NCI-H460 (cell line): ENCODE results near the genes OARD1, TFEB and CCND3.

RAMPAGE:
- cytosol, long total RNA = no peak
- long total RNA = no peak
- nucleus, long total RNA = no peak
Observed at GRCh38 chr6:39875324-39875662, 59.0 kb downstream of the MOCS1 start.

RAMPAGE:
- cytosol, long total RNA = no peak
- long total RNA = no peak
- nucleus, long total RNA = no peak
Observed at GRCh38 chr6:39901468-39902085, 32.7 kb downstream of the MOCS1 start.

DNA sequence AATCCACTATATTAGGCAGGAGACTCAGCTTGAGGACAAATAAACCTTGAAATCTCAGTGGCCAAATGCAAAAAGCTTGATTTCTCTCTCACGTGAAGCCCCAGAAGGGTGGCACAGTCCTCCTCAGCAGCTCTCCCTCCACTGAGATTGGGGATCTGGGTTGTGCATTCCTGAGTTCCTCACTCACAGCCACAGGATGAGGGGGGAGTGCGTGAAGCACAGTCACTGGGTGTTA, 192.1 kb upstream of the LRFN2 start:
RAMPAGE:
- cytosol, long total RNA = no peak
- long total RNA = no peak
- nucleus, long total RNA = no peak

RAMPAGE:
- cytosol, long total RNA = no peak
- long total RNA = no peak
- nucleus, long total RNA = no peak
Observed at GRCh38 chr6:41051771-41052400, 1.1 kb upstream of the APOBEC2 start.

DNA sequence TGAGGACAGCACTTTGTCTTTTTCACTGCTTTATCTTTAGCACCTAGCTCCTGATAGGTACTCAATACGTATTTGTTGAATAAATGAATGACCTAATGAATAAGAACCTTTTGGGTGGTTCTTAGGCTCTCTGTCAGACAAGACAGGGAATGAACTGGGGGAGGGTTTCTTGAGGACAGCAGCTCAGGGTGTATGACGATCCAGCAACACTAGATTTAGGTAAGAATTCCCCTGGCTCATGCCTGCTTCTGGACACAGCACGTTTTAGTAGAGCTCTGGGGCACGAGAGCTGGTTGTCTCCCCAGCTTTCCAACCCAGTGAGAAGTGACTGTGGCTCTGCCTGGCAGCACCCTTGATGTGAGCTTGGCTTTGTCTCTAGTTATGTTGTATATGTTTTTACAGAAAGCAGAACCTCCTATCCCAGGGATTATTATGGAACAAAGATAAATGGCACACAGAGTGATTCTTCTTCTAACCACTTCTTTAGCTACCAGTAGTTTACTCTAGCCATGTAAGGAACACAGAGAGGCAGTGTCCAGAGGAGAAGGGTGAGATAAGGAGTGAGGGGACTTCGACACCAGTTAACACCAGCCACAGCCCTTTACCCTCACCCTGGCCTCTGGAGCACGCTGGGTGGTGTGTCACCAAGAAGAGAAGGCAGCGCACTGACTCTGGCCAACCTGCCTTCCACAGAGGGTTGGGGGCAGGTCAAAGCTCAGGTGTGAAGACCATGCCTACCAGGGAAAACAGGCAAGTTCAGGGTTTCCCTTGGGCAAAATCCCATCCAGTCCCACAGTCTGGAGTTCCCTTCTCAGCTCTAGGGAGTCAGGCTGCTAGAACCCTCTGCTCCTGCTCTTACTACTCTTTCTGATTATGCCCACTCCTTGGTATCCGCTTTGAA, 3.9 kb downstream of the APOBEC2 start:
RAMPAGE:
- cytosol, long total RNA = no peak
- long total RNA = no peak
- nucleus, long total RNA = no peak

DNA sequence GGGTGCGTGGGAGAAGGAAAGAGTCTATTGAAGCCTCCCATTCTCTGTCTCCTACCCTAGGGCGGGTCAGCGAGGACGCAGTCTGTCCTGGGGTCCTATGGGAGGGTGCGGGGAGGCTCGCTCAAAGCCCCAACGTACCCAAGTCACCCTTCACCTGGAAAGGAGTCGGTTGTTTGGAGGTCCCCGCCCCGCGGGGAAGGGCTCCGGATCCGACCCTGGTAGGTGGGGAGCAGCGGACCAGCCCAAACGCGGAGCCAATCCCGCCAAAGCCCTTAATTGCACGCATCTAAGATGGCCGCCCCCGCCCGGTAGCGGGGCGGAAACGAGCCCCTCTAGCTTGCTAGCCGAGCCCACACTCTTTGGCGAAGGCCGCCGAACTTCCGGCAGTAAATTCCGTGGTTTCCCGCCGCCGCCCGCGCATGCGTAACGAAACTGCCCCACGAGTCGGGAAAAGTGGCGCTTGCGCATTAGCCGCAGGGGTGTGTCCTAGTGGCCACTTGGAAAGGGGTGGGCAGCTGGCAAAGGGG, at the start of gene OARD1:
Gene OARD1 (minus strand): TSS at position 176 of the 527 bp plus-strand sequence.
RAMPAGE:
- cytosol, long total RNA = start-site peak on the minus strand centred at position 168 of the sequence, 98 bp wide, 200 and 266 reads in 2 replicates; start-site peak on the minus strand centred at position 309 of the sequence, 32 bp wide, 29 and 20 reads in 2 replicates
- long total RNA = start-site peak on the minus strand centred at position 183 of the sequence, 70 bp wide, 80 and 263 reads in 2 replicates; start-site peak on the minus strand centred at position 338 of the sequence, 90 bp wide, 117 and 106 reads in 2 replicates
- nucleus, long total RNA = start-site peak on the minus strand centred at position 164 of the sequence, 32 bp wide, 120 and 43 reads in 2 replicates; start-site peak on the minus strand centred at position 290 of the sequence, 51 bp wide, 53 and 21 reads in 2 replicates

DNA sequence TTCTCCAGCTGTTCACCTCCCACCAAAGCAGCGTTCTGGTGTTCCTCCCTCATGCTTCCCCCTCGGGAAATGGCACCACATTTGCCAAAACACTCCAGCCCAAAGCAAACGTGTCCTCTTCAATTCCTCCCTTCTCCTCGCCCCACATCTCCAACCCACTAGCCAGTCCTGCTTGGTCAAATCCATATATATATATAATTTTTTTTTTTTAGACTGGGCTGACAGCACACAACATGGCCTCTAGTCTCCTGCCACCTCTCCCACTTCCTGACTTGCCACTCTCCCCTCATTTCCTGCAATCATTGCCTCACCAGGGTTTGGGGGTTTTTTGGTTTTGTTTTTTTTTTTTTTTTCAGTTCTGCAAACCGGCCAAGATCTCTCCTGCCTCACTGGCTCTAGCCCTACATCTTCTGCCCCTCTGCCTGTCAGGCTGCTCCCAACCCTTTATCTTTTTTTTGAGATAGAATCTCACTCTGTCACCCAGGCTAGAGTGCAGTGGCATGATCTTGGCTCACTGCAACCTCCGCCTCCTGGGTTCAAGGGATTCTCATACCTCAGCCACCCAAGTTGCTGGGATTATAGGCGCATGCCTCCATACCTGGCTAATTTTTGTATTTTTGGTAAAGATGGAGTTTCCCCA, 104.6 kb downstream of the NCR2 start:
RAMPAGE:
- cytosol, long total RNA = no peak
- long total RNA = no peak
- nucleus, long total RNA = no peak

DNA sequence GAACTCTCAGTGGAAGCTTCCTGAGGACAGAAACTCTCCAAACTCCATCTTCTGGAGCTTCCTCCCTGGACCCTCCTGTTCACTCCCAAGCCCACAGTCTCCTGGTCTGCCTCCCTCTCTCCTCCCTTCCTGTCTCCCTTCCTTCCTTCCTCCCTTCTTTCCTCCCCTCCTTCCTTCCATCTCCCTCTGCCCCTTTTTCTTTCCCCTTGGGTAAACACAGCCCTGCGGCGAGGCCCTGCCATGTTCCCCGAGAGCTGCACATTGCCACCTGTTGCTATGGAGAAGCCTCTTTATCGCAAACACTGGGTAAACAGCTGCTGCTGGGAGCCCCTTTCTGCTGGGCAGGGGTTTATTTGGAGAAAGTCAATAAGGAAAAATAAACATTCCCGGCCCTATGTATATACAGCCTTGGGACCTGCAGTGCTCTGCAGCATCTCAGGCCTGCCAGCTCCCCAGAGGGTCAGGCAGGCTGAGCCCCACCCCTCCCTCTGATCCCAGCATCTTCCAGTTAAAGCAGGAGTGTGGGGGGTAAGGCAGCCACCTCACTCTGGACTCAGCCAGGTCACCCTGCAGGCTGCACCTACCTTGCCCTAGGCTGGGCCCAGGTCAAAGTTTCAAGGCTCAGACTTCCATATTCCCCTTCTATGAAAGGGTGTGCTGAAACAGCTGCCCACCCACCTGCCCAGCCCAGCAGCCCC, 89.4 kb upstream of the FOXP4 start:
RAMPAGE:
- cytosol, long total RNA = no peak
- long total RNA = no peak
- nucleus, long total RNA = no peak

GRCh38 chr6:41637292-41638068, 788 bp upstream of the MDFI start:
RAMPAGE:
- cytosol, long total RNA = no peak
- long total RNA = no peak
- nucleus, long total RNA = no peak

RAMPAGE:
- cytosol, long total RNA = no peak
- long total RNA = no peak
- nucleus, long total RNA = no peak
Observed at GRCh38 chr6:41683616-41684243, 45.5 kb downstream of the MDFI start.

RAMPAGE:
- cytosol, long total RNA = no peak
- long total RNA = no peak
- nucleus, long total RNA = no peak
Observed at GRCh38 chr6:41732516-41733582, 2.6 kb downstream of the TFEB start.

RAMPAGE:
- cytosol, long total RNA = no peak
- long total RNA = no peak
- nucleus, long total RNA = no peak
Observed at GRCh38 chr6:41735269-41735801, at the start of gene TFEB. TSS of gene TFEB (minus strand) at chr6:41735608.

RAMPAGE:
- cytosol, long total RNA = no peak
- long total RNA = no peak
- nucleus, long total RNA = no peak
Observed at GRCh38 chr6:41789144-41790203, 2.0 kb downstream of the TOMM6 start.

GRCh38 chr6:41941204-41942375, at the start of gene CCND3:
TSS of gene CCND3 (minus strand) at chr6:41941808.
RAMPAGE:
- cytosol, long total RNA = no peak
- long total RNA = no peak
- nucleus, long total RNA = no peak

RAMPAGE:
- cytosol, long total RNA = no peak
- long total RNA = no peak
- nucleus, long total RNA = no peak
Observed at GRCh38 chr6:41947486-41948297, 6.1 kb upstream of the CCND3 start.

DNA sequence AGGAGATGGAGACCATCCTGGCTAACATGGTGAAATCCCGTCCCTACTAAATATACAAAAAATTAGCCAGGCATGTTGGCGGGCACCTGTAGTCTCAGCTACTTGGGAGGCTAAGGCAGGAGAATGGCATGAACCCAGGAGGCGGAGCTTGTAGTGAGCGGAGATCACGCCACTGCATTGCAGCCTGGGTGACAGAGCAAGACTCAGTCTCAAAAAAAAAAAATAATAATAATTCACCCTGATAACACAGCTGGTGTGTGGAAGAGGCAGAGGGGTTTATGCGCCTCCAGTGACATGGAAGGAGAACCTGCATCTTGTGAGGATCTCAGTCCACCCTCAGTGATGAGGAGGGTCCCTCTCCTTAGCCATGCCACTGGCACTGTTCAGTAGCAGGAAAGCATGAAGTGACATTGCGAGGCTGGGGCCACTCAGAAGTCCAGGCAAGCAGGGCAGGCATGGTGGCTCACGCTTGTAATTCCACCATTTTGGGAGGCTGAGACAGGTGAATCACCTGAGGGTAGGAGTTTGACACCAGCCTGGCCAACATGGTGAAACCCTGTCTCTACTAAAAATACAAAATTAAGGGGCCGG, 26.0 kb upstream of the TAF8 start:
RAMPAGE:
- cytosol, long total RNA = no peak
- long total RNA = no peak
- nucleus, long total RNA = no peak

RAMPAGE:
- cytosol, long total RNA = no peak
- long total RNA = no peak
- nucleus, long total RNA = no peak
Observed at GRCh38 chr6:42116337-42117591, 25.7 kb downstream of the C6orf132 start.

DNA sequence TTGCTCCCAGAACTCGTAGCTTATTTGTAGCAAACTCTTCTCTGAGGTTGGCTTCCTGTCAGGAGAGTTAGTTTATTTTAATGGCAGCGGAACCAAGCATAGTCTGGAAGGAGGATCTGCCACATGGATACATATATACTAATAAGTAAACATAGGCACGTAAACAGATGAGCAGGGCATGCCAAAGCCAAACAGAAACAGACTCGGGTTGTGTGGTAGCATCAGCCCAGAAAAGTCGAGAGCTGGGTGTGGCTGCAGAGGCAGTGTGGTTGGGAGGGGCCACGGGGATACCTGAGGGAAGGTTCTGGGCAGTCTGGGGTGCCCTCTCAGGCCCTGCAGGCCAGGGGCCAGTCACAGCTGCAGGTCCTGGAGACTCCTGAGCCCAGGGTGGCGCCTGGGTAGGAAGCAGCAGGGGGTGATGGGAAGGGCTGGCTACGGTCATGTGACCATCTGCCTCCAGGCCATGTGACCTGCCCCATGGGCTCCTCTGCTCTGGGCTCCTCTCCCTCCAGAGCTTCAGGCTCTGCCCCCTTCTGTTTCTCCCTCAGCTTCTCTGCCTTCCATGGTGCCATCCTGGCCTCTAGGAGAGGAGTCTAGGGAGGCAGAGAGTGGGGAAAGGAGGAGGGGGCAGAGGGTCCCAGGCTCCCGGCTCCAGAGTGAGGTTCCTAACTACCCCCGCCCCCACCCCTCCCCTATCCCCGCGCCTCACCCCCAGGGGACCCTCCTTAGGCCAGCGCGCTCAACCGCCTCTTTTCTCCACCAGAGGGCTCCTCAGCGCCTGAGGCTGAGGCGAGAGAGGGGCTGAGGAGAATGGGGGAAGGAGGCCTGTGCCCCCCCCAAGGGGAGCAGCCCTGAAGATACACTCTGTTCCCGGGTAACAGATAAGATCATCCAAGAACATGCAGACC, 42.9 kb upstream of the MRPS10 start:
RAMPAGE:
- cytosol, long total RNA = no peak
- long total RNA = no peak
- nucleus, long total RNA = no peak

DNA sequence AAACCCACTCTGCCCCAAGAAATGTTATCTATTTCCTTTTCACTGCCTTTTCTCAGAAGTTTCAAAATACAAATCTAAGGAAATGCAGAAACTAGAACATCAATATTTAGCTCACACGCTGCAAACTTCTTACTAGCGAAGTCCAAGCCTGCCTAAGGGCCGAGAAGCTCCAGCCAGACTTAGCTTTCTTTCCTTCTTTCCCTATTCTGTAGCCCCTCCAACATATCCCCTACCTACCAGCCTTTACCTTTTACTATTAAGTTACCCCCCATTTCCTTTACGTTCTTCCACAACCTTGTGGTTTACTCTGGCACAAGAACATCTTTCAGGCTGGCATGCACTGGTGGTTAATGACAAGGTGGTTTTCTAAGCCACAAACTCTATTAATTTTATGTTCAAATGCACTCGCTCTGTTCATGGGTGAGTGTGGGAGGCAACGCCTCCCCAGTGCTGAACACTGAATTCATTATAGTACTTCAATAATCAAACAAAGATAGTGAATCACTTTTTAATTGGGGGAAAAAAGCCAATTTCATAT, 64.5 kb downstream of the TRERF1 start:
RAMPAGE:
- cytosol, long total RNA = no peak
- long total RNA = no peak
- nucleus, long total RNA = no peak

RAMPAGE:
- cytosol, long total RNA = no peak
- long total RNA = no peak
- nucleus, long total RNA = no peak
Observed at GRCh38 chr6:42450914-42451127, 905 bp downstream of the TRERF1 start.